ENCODE measurements around a stretch of chr1.

- PRO-cap: no peak
These were observed 31.4 kb downstream of the ACTN2 start for GRCh38 chr1:236717804-236718069.

DNA sequence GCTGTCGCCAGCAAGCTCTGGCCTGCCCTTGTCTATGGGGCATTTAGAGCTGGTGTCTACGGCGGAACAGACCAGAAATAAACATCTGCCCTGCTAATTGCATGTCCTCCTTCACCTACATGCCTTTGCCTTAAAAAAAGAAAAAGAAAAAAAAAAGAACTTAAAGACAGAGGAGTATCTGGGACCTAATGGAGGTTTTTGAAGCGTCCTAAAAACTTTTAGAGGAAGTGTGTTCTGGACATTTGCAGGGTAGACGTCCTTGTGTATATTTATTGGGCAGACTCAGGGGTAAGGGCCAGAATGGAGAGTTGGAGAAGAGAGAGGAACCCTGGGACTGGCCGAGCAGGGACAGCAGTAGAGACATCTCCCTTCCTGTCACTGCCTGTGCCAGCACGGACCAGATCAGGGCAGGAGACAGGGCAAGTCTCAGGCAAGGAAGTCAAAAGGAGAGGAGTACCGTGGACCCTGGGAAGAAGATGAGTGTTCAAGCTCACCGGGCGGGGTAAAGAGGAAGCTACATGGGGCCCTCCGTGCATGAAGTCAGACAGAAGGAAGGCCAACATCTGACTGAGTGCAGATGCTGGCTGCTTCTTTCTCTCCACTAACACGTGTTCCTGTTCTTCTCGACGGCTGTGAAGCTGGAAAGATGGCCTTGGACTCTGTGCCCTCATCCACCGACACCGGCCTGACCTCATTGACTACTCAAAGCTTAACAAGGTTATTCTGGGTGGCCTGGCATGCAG lies 40.9 kb downstream of the ACTN2 start:
- PRO-cap: no peak

- PRO-cap: no peak
These were observed 96.4 kb downstream of the MTR start for GRCh38 chr1:236891437-236892015.

DNA sequence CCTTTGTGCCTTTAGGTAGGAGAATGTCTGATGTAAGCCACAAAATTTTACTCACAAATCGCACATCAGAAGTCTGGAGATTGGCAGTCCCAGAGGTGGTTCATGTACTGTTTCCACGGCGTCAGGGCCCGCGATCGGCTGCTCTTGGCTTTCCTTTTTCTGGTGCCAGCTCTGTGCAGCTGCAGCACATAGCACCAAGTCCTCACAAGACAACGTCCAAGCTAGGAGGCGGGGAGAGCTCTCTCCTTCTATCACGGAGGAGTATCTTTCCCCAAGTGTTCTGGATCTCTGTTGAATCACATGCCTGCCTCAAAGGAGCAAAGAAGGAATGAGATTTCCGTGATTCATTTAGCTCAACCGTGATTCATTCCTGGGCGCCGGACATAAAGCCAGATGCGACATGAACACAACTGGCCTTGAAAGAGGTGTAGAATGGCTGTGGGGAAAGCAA lies 25.5 kb downstream of the MT1HL1 start:
- PRO-cap: no peak

GRCh38 chr1:237042940-237044064 lies 1.3 kb downstream of the RYR2 start:
- PRO-cap: no peak

GRCh38 chr1:239315468-239316082 lies 70.8 kb upstream of the CHRM3 start:
- PRO-cap: no peak

DNA sequence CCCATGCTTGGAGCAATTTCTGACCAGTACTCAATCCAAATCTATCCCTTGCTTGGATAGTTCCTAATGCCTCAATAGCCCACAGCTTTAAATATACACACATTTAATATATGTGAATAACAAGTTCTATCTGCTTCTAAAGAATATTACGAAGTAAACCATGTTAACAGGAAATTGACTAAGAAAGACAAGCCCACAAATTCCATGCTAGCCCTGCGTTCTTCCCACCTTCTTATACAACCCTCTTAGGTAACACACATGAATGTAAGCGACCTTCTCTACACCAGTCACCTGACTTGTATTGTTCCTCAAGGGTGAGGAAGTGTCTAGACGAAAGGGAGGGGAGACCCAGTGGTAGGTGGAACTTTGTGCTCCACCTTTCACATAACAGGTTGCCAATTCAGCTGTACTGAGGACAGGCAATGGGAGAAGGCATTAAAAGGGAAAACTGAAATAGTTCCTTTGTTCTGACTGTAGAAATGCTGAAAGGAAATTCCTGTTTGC lies 18.1 kb upstream of the CHRM3 start:
- PRO-cap: no peak

DNA sequence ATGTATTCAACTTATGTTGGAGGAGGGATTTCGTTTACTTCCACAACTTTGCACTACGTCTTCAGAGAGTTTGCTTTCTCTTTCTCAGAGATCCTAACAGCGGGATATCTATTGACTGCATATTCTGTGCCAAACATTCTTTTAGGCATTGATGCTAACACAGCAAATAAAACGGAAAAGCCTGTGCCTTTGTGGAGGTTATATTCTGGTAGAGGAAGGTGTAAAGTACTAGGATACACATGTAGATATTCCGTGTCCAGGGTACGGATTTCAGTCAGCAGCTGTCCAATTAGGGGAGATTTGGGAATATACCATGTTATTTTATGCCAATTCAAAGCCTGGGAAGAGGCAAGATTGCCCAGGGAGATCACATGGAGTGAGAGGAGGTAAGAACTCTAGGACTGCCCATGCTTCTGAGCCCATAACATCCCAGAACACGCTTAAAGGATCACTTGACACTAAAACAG lies 303.2 kb downstream of the CHRM3 start:
- PRO-cap: no peak

DNA sequence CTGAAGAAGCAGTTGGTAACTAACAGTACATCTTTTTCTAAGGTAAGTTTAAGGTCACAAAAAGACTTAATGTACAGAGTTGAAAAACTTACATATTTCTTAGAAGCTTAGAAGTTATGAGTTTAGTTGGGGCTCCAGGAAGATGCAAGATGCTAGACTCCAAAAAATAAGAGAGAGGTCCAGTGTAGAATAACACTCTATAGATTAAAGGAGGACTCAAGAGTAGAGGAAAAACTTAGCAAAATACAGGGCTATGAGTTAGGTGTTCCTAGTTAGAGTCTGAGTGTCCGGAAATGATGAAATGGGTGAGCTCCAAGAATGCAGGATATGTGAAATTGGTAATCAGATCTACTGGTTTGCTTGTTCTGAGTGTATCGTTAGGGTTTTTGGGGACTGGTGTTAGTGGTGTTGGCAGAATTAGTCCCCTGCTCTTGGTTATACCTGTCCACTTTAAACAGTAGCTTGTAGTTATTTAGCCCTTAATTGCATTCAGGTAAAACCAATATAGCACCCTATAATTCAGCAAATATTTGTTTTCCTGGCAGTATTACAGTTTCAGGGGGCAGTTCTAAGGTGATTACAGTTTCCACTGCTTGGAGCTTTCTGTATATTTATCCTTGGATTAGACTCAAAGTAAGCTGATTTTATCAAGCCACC lies 332.6 kb downstream of the CHRM3 start:
- PRO-cap: no peak

- PRO-cap: no peak
These were observed 205.7 kb downstream of the GREM2 start for GRCh38 chr1:240406128-240406739.

GRCh38 chr1:240596940-240597138 lies 15.1 kb downstream of the GREM2 start:
- PRO-cap: no peak

DNA sequence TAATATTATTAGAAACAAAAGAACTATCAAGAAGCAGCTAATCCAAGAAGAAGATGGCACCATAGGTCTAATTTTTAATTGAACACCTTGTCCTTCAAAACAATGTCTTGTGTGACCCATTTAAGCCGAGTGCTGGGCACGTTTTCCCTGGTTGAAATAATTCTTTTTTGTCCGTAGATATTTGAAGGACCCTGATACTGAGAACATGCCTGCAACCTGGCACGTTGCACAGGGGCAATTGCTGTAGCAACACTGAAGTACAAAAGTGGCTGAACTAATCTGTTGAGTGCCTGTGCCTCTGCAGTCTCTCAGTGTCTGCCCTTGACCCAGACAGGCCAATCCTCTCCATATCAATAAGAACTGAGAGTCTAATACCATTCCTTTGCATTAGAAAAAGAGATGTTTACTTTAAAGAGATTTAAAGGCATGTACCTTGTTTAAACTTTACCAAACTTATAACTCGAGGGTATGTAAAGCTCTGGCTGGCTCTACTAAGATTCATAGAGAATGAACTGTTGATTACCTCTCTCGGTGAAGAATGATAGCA lies 2.4 kb downstream of the GREM2 start:
- PRO-cap: no peak

DNA sequence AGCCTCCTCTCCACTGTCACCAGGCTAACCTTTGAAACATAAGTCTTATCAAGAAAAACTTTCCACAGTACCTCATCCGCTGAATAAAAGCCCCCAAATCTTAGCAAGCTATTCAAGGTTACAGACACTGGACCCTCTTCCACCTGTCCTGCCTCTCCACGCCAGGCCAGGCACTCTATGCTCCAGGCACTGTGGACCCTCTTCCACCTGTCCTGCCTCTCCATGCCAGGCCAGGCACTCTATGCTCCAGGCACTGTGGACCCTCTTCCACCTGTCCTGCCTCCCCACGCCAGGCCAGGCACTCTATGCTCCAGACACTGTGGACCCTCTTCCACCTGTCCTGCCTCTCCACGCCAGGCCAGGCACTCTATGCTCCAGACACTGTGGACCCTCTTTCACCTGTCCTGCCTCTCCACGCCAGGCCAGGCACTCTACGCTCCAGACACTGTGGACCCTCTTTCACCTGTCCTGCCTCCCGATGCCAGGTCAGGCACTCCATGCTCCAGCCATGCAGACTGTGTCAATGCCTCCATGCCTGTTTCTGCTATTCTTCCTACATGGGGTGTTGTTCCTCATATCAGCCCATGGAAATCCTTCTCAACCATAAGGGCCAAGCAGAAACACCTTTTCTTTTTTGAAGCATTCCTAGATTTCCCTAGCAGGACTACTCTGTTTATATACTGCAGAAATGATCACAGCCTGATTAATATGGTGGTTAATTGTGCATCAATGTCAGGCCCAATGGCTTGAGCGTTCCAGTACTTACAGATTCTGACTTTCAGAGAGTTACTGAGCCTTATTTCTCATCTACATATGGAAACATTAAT lies 16.1 kb downstream of the CHML start:
- PRO-cap: no peak

DNA sequence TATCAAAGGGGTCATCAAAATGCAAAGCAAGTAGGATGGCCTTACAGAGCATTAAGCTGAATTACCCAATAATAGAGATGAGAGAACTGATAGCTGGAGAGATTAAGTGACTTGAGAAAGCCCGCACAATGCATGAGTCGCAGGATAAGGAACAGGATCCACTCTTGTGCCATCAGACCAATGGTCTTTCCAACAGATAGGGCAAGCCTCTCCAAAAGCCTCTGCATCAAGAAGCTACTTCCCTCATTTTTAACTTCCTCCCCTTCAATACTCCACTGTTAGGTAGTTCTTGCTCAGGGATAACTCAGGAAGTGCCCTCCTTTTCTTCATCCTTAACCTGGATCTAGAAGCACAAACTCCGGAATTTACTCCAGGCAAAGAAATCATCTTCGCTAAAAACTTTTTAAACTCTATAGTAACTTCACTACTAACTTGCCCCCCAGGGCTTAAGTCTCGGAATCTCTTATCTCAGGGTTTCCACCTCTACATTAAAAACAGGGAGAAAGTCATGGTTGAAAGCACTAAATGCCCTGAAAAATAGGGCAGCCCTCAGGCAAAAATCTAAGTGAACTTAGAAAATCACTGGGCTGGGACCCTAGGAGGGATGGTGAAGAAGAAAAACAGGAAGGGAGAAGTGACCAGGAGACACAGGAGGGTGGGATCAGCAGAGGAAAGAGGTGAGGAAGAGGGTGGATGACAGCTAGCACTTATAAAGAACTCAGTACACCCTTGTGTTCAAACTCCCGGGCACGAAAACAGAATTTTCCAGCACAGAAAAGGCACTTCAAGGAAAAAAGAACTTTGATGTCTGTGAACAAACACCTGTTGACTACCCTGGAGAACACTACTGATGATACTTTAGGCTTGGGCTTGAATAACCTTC lies 2.3 kb downstream of the CHML start:
- PRO-cap: no peak

DNA sequence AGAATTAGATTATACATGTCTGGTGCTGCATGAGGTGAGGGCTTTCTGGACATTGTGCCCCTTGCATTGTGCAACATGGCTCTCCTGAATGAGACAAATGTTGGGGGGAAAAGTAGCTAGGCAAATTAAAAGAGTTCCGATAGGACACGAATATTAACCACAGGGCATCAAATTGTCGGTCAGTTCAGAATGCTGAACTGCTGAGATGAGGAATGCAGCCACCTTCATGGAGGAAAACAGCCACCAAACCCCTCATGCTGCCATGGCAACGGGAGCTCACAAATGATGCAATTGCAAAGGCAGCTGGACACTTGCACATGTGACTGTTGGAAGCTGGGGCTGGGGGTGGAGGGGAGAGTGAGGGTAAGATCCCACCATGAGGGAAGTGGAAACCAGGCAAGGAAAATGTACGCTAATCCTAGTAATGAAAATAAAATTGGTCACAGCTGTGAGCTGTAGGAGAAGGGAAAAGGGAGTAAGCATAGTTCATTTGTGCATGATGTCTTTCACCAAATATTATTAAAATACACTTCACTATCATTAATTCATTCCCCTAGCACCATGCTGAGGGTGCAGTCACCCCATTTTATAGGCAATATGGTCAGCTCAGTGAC lies 15.1 kb downstream of the BECN2 start:
- PRO-cap: no peak

DNA sequence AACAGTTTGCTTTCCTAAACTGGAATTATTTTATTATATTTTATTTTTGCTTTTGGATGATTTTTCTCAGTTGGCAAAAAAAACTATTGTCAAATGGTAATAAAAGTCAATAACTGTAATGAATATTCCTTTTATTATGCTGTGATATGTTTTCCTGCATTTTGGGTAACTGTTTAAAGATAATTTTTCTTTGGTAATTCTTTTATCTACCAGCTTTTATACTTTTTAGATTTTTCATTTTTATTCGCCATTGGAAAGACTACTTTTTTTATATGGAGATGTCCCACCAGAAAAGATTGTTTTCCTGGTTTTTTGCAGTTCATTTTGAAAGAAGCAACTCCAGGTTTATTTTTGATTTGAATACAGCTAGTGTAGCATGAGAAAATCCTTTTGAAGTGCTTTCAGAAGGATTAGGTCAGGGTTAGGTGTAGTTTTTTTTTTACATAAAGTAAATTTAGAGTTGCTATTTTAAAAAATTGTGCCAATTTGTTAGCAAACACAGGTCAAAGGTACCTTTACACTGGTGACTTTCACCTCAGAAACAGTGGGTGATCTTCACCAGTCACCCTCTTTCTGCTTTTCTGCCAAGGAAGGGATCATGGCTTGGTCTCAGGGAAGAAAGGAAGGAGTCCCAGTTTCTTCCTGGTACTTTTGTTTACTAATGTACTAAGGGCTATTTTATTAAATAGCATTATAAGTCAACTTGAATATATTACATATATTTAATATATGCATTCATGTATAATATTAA lies 111.3 kb downstream of the SDCCAG8 start:
- PRO-cap: no peak

DNA sequence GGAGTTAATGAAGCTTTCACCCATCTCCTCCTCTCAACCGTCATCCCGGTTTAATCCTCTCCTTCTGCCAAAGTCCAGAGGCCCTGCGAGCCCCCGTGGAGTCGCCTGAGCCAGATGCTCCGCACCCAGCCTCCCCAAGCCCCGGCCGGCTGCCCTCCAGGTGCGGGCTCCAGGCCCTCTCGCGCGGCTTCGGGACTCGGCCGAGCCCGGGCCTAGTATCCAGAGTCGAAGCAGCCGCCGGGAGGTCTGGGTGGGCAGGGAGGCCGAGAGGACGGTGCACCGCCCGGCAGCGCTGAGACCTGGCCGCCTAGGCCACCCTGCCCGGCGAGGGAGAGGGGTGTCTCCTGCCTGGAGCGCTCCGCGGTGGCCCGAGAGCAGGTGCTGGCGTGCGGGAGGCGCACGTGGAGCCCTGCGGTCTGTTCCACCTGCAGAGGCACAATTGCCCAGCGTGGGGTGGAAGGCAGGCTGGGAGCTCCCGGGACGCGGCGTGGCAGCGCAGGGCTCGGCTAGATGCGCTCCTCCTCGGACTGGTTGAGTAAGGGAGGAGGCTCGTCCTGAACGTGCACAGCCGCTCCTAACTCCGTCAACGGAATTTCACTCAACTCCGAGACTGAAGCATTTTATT lies 218.5 kb downstream of the SDCCAG8 start:
- PRO-cap: no peak

DNA sequence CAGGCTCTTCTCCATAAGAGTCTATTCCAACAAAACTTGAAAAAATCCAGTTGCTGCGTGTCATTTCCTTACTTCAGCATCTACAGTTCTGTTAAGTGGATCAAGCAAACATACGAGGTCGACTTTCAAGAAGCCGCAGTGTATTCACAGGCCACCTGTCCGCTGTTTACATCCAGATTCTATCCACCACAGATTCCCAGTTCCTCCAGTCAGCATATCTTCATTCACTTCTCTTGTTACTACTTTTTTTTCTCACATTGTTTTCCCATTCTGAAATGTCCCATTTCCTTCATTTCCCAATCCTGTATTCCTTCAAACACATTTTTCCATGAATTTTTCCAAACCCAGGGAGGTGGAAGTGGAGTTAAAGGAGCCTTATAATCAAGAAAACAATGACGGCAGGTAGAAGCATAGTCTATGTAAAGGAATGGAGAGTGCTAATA lies 281.8 kb downstream of the SDCCAG8 start:
- PRO-cap: no peak

- PRO-cap: no peak
These were observed 136.2 kb downstream of the AKT3 start for GRCh38 chr1:243713806-243714350.

DNA sequence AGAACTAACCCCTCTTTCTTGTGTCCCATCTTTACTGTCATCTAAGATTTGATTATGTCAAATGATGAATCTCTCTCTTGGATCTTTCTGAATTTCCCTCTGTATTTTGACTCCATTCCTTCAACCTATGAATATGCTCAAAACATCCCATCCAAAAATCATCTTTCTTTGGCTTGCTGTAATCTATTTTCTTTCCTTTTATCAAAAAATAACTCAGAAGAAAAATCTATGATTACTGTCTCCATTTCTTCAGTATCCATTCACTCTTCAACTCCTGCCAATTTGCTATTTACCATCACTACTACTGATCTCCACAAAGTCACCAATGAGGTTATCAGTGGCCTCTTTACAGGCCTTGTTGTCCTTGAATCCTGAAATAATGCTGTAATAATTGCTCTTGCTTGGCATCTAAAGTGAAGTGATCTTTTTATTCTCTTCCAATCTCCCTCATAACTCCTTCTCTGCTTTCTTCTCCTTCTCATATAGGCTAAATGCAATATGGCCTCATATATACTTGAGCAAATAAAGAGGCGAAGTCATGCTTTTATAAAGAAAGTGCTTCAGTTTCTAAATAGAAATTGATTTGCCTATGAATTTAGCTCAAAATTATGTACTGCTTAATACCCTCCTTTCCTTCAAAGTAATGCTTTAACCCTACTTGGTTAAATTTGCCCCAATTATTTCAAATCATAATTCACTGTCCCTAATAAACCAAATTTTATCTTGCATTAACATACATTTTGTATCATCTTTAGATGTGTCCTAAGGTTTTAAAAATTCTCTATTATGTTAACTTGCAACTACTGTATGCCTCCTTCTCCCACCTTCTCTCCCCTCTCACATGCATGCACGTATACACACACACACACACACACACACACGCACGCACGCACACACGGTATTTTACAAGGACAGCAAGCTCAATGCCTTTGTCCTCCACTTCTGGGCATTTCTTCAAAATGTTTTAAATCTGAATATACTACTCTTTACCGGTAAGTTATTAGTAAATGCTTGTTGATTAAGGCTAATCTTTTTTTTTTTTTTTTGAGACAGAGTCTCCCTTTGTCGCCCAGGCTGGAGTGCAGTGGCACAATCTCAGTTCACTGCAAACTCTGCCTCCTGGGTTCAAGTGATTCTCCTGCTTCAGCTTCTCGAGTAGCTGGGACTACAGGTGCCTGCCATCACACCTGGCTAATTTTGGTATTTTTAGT lies 100.1 kb downstream of the AKT3 start:
- PRO-cap: no peak

Measured in mesothelial cell of epicardium (in vitro differentiated cells).